Colon Carcinoma Metastatic in the Lung (tissue), 2 donors: Measurements from ENCODE around the genes HNRNPH1 and LTC4S.

DNA sequence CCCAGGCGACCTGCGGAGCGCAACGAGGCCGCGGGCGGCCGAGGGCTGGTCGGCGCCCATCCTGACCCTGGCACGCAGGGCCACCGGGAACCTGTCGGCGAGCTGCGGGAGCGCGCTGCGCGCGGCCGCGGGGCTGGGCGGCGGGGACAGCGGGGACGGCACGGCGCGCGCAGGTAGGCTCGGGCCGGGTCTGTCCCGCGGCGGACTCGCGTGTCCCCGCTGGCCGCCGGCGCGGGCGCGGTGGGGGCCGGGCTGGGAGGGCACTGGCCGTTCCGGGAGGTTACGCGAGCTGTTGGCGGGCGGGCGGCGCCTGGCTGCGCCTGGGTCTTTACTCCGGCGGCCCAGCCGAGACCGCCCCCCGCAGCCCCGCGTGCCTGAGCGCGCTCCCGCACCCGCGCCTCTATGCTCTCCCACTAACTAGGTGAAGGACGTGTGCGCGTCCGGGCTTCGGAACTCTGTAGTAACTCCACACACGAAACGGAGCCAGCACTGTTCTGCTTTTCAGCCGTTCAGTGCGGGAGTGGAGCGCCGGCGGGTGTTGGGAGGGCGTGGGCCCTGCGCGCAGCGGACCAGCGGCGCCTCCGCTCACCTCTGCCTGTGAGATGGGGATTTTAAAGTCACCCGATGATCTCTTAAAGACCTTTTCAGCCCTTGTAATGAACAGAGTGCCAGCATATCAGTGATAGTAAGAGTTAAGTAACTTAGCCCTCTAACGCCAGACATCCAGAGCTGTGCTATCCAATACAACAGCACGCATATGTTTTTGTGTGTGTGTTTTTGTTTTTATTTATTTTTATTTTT, 553 bp downstream of the RUFY1 start:
- PRO-cap, 2 experiments: peak in 2 of 2 experiments; most common plus-strand start position 118 of the sequence (in 1); most common minus-strand start position 84 of the sequence (in 1)

DNA sequence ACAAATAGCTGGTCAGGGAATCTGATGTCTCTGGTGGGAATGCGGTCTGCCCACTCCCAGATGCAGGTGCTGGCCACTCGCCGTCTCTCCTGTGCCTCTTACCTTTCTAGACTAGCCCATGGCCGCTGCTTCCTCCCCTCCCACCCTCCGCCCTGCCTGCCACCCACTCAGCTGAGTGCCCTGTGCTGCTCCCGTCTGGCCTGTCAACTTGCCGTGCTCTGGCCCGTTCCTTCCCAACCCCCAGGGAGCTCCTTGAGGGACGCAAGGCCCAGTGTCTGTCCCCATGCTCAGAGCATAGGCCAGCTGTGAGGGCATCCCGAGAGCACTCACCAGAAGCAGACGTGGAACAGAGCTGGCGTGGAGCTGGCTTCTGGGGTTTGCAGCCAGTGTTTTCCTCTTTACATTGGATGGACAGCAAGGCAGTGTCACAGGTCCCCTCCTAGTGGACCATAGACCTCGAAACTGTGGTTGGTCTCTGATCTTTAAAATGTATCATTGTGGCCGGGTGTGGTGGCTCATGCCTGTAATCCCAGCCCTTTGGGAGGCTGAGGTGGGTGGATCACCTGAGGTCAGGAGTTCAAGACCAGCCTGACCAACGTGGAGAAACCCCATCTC, 20.1 kb downstream of the HNRNPH1 start:
- PRO-cap, 2 experiments: no peak in any of the 2 experiments

- PRO-cap, 2 experiments: peak in 2 of 2 experiments; most common plus-strand start chr5:179623983 (in 1); most common minus-strand start chr5:179623637 (in 1)
Observed at GRCh38 chr5:179623541-179624091, at the start of gene HNRNPH1. Gene HNRNPH1 (minus strand): TSS chr5:179623671.

GRCh38 chr5:179761694-179763007, 29.5 kb downstream of the MAML1 start:
- PRO-cap, 2 experiments: no peak in any of the 2 experiments

- PRO-cap, 2 experiments: peak in 1 of 2 experiments; most common minus-strand start chr5:179793878 (in 1)
Observed at GRCh38 chr5:179793336-179794576, at the start of gene LTC4S. Gene LTC4S (plus strand): TSS chr5:179793986.

GRCh38 chr5:179794930-179795718, 1.3 kb downstream of the LTC4S start:
- PRO-cap, 2 experiments: no peak in any of the 2 experiments

GRCh38 chr5:179833331-179834460, 13.0 kb downstream of the SQSTM1 start:
- PRO-cap, 2 experiments: no peak in any of the 2 experiments

GRCh38 chr5:179868797-179870011, 10.6 kb upstream of the MRNIP start:
- PRO-cap, 2 experiments: no peak in any of the 2 experiments

GRCh38 chr5:179895838-179896264, 11.8 kb downstream of the TBC1D9B start:
- PRO-cap, 2 experiments: no peak in any of the 2 experiments

- PRO-cap, 2 experiments: no peak in any of the 2 experiments
Observed at GRCh38 chr5:179962873-179963548, 55.3 kb upstream of the TBC1D9B start.

DNA sequence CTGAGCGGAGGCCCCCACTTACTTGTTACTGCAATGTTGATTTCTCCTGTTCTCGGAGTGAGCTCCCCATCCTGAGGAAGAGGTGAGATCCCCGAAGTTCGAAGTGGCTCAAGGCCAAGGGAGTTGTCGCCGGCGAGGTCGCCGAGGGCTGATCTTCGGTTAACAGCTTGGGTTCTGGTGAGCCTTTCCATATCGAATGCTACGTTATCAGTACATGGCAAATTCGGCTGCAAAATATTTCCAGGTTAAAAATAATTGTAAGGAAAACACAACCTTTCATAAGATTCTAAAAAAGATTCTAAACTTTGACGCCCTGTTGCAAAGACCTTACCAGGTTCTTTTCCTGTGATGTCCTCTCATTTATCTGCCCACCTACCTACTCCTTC, 59.1 kb upstream of the TBC1D9B start:
- PRO-cap, 2 experiments: no peak in any of the 2 experiments

- PRO-cap, 2 experiments: no peak in any of the 2 experiments
Observed at GRCh38 chr5:180072567-180073076, 1.1 kb upstream of the RNF130 start.

GRCh38 chr5:180081480-180081933, 9.9 kb upstream of the RNF130 start:
- PRO-cap, 2 experiments: no peak in any of the 2 experiments

GRCh38 chr5:180247800-180248379, 38.9 kb upstream of the RASGEF1C start:
- PRO-cap, 2 experiments: no peak in any of the 2 experiments

DNA sequence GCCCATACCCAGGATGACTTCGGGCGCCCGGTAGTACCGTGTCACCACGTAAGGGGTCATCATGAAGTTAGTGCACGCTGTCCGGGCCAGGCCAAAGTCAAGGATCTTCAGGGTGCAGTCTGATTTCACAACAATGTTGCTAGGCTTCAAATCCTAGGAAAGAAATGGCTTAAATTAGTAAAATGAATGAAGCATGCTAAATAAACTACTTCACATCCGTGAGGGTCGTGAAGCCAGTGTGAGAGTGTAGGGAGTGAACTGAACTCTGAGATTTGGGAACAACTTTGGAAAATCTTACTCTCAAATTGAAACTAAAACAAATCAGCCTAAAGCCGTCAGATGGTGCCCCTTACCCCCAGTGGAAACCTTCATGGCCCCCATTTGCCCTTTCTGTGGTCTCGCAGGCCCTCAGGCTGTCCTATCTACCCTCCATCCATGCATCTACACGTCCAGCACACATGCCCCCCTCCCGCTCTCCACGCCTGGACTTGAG, 40.0 kb upstream of the RASGEF1C start:
- PRO-cap, 2 experiments: no peak in any of the 2 experiments

DNA sequence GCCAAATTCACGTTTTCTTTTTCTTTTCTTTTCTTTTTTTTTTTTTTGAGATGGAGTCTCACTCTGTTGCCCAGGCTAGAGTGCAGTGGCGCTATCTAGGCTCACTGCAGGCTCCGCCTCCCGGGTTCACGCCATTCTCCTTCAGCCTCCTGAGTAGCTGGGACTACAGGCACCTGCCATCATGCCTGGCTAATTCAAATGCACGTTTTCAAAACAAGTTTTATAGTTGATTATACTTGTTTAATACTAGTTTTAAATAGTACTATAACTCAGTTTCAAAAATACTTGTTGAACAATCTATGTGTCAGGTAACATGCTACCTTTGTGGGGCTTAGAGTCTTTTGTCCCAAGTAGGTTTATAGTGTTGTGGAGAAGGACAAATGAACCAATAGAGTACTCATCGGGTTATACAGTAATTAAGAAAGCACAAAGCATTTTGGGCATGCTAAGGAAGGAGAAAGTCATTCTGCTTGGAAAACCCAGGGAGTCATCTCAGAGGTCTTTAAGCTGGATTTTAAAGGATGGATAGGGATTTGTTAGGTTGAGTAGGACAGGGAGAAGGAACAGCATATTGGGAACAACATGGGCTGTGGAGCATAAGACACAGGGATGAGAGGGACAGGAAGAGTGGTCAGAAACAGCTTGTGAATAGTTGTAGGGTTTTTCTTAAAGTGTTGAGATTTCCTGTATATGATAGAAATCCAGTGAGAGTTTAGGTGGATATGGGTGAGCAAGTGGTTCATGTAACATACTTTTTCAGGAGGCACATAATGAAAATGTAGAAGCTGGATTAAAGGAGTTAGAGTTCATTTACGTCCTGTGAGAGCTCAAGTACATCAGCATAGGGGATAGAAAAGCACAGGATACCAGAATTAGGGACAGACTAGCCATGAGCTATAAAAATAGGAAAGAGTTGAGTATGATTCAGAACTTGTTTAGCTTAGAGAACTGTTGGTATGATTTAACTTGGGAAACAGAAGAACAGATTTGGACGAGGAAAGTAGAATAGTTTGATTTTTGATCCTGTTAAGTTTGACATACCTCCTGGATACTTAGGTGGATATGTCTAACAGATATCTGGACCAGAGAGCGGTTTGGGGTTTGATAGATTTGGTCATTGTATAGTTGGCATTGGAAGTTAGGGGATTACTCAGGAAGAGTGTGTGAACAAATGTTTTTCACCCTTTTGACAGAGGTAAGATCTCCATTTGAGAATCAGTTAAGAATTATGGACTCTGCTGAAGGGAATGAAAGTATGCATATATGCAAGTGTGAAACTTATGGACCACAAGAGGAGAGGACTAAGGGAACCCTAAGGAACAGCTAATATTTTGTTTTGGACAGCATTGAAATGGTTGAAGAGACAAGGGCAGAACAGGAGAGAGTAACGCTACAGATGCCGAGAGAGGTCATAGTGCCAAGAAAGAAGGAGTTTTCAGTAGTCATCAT, 6.8 kb downstream of the CNOT6 start:
- PRO-cap, 2 experiments: no peak in any of the 2 experiments

- PRO-cap, 2 experiments: no peak in any of the 2 experiments
Observed at GRCh38 chr5:180648697-180649318, 592 bp downstream of the FLT4 start.

GRCh38 chr5:180785827-180786579, 16.6 kb downstream of the MGAT1 start:
- PRO-cap, 2 experiments: no peak in any of the 2 experiments

DNA sequence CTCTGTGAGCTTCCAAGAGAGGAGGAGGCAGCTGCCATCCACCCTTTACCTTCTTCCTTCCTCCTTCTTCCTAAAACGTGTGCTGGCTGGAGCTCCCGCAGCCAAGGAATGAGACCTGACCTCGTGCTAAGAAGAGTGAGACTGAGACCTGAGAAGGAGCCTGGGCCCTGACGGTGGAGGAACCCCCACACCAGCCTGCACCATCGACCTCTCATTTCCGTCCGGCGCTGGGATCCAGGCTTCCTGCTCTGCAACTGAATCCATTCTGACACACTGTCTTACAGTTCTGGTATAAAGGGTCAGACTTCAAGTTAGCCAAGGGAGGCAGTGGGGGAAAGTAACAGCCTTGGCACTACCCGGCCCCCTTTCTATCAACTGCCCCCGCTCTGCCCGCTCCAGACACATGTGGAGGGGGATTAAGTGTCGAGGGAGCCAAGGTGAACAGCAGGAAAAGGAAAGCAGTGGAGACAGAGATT, 16.0 kb downstream of the MGAT1 start:
- PRO-cap, 2 experiments: no peak in any of the 2 experiments

GRCh38 chr5:180806314-180807158, 3.9 kb upstream of the MGAT1 start:
- PRO-cap, 2 experiments: no peak in any of the 2 experiments